ENCODE data around the gene UBQLN1.

DNA sequence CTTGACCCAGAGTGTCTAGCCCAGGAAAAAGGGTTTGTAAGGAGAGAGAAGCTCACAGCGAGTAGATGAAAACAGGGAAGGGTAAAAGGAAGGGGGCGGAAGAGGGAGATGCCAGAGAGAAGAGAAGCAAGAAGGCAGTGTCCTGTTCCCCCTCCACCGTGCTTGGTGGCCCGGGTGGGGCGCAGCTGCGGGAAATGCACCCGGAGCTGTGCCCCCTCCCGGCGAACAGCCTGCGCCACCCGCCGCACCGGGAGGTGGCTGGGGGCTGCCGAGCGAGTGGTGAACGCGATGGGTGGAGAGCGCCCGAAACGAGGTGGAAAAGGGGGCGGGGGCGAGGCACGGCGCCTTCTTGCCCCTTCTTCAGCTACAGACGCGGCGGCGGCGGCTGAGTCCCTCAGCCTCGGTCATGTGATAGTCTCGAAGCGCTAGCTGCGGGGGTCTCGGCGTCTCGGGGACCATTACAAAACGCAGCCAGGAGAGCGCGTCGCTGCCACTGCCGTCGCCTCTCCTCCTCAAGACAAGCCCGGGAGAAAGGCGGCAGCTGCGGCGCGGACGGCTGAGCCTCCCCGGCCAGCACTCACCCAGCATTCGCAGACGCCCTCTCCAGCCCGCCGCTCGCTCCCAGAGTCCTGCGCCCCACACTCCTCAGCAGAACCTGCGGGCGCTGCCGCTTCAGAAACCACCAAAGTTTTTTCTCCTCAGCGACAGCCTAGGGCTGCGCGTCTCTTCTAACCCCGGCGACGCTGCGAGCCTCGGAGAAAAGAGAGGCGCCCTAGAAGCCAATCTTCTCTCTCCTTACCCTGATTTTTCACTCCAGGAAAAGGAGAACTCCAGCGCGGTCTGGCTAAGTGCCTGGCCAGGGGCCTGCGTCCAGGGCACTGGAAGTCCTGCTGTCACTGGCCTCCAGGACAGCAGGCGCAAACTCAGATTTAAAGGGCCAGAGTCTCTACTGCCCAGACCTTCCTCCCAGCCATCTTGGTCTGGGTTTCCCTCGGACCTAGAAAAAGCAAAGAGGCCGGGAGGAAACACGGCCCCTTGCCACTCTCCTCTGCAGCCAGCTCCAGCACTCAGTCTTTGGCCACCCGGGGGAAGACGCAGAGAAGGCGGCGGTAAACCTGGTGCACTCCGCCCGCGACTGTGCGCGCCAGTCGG lies 825 bp upstream of the FOXB2 start:
- PRO-cap = no peak

DNA sequence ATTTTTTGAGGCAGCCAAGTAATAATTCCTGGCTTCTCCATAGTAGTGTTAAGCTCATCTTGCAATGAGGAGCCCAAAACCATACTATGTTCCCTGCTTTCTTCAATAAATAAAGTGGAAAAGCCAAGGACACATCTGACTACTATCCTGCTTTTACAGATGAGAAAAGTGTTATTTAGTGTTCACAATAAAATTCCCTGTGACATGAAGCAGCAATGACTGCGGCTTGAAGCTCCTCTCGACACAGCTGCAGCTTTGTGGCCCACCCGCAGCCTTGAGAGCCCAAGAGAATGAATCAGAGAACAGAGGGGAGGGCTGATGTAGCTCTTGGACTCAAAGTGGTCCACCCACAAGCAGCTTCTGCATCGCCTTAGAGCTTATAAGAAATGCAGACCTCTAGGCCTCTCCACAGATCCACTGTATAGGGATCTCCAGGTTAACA lies 181.2 kb upstream of the GNA14 start:
- PRO-cap = no peak

GRCh38 chr9:77864942-77865767 lies 166.5 kb downstream of the GNAQ start:
- PRO-cap = unidirectional peak, plus-strand start at chr9:77865647

DNA sequence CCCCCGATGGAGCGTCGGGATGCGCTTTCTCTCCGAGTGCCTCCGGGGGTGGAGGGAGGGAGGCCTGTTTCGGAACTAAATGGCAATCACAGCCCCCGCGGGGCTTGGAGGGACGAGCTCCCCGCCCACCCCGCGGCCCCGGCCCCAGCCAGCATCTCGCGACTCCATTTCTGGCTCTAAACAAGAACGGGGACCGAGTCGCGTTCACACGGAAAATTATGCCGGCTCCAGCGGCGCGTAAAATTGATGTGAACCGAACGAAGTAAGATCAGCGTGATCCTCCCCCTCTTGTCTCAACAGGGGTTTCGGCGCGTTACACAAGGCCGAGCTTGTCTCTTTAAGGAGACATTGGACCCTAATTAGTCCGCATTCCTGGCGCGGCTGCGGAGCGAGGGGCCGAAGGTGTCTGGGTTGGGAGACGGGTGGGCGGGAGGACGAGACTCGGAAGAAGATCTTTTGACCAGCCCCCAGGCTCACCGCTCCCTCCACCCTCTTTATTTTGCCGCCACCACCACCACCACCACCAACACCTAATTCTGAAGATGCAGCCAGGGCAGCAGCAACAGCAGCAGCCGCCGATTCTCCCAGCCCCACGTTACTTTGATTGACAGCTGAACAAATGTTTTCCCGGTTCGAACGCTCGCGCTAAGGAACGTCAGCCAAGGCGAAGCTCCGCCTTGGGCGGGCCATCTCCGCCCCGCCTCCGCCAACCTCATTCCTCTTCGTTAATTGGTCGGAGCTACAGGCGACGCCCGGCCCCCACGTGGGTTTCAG lies 718 bp upstream of the TLE4 start:
- PRO-cap = unidirectional peak, minus-strand start at position 597 of the sequence

GRCh38 chr9:79583909-79584580 lies 12.3 kb downstream of the TLE4 start:
- PRO-cap = no peak

DNA sequence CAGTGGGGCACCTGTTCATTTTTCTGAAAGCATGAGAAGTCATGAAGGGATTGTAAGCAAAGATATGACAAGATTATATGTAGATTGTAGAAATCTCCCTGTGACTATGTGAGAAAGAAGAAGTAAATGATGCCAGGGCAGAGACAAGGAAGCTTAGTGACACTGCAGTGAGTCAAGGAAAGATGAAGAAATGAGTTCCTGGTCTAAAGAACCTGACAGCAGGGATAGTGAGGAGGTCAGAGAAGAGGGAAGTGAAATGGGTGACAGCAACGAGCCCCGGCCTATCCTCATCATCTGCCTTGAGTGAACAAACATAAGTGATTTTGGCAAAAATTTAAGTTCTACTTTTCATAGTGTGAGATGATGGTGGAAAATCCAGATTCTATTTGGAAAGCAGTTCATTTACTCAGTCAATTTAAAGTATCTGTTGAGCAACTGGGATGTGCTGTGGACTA lies 297.0 kb downstream of the TLE4 start:
- PRO-cap = no peak

GRCh38 chr9:81535485-81535887 lies 153.9 kb downstream of the TLE1 start:
- PRO-cap = no peak

- PRO-cap = no peak
These were observed 39.9 kb upstream of the TLE1 start for GRCh38 chr9:81729124-81729705.

DNA sequence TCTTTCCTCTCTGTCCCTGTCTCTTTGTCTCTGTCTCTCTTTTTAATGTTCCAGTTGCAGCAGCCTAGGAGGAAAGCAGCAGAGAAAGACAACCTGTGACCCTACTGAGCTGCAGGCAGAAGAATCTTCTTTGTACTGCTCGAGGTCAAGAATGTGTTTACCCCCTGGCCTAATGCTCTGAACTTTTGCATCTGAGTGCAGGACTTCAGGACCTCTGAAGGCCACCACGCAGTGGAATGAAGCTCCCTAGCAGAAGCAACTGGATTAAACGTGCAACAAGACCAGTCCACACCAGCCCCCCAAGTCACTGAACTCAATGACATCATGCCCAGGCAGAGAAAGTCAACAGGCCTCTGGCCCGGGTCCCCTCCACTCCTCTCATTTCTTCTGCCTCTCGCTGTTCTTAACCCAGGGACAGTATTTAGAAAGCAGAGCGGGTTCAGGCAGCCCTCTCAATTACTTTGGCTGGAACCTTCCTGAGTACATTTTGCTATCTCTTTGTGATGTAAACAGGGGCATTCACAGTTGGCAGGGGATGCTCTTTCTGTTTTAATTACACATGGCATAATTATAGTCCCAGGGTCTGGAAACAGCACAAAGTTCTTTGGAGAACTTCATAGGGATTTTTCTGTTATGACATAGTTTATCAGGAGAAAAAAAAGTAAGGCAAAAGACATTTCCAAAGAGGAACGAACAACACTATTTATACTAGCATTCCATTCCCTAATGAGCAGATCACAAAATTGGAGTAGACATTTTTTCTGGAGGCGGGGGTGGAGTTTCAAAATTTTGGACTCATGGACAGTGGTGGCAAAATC lies 108.3 kb upstream of the SPATA31D4 start:
- PRO-cap = no peak

DNA sequence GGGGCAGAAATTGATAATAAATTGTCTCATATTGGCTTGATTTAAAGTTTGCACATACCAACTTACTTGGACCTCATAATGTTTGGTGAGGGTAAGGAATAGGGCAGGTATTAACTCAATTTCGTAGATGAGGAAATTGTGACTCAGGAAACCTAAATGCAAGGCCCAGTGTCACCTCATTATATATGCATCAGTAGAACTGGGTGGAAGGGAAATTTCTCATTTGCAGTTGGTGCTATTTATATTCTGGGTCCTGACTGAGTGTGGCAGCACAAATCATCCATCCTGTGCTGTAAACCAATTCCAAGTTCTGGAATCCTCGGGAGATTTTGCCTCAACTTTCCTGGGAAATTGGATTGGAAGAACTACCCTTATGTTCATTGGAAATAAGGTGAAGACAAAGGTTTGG lies 103.1 kb downstream of the SPATA31D1 start:
- PRO-cap = no peak

GRCh38 chr9:82604854-82605376 lies 458.0 kb downstream of the RASEF start:
- PRO-cap = no peak

GRCh38 chr9:82884024-82884490 lies 178.9 kb downstream of the RASEF start:
- PRO-cap = no peak

- PRO-cap = no peak
These were observed 55.1 kb downstream of the RASEF start for GRCh38 chr9:83007663-83008425.

DNA sequence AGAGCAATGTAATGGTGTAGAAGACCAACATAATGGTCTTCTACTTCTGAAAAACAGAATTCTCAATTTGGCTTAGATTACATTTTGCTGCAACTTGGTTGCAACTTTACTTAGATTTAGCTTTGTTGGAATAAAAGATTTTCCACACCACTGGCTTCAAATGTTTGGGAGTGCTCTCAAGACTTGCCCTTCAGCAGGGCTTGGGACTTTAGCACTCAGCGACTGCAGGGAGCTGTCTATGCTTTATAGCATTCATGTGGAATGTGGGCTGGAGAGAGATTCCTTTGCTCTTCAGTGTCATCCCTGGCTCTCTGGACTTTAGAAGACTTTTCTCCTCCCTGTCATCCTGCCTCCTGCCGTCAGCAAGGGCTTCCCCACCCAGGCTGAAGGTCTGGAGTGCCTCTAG lies 211.0 kb downstream of the FRMD3 start:
- PRO-cap = no peak

DNA sequence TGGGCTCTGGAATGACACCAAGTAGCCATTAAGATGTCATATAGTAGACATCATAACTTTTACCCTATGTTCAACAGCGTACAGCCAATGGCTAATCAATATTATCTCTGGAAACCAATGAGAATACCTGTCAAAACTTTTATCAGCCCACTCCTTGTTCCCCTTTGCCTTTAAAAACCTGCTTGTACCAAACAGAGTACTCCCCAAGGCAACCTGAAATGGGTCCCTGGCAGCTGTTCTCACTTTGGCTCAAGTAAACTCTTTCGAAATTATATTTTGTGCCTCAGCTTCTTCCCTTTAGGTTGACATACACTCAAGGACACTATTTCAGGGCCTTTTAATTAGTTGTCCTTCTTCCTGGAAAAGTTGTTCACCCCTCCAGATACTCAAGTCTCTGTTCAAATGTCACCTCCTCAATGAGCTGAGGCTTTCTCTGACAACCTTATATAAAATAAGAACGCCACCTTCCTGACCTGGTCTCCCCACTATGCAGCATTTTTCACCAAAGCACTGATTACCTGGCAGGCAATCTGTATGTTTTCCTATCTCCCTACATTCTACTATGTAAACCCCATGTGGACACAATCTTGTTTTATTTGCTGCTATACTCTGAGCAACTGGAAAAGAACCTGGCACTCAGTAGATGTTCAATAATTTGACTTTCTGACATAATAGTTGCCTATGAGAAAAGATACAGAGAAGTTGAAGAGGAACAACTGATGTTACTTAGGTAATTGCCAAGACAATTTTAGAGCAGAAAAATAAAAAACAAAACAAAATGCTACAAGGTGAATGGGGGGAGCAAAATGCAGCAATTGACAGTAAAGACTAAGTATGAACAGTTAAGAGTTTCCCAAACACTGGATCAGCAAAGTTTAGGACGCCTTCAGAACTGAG lies 35.3 kb downstream of the IDNK start:
- PRO-cap = no peak

GRCh38 chr9:83671760-83672757 lies 35.7 kb downstream of the UBQLN1 start:
- PRO-cap = no peak

DNA sequence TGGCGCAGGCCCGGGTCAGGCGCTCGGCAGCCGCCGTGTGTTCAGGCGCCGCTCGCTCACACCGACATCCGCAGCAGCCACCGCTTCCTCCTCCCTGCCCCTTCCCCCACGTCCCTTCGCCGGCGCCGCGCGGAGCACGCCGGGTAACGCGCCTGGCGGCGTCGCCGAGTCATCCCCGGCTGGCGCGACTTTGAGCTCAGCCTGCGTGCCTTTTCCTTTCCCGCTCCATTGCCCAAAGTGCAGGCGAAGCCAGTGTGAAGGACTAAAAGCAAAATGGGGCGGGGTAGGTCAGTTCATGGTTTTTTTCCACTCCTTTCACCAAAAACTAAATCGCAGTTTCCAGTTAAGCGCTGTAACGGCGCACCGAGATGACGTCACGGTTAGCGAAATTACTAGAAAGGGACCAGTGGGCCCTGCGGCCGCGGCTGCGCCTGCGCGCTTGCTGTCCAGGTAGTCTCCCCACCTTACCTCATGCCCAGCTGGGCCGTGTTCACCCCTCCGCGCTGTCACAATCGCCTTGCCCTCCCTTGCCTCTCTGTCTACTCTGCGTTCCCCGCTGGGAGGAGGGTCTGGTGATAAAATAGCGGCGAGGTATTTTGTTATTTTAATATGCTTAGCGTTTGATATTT lies at the start of gene UBQLN1:
Gene UBQLN1 (minus strand): TSS at position 96 of the 629 bp plus-strand sequence.
- PRO-cap = bidirectional peak, plus-strand start at position 442 of the sequence, minus-strand start at position 90 of the sequence

GRCh38 chr9:85740678-85741396 lies 917 bp downstream of the AGTPBP1 start:
- PRO-cap = no peak

DNA sequence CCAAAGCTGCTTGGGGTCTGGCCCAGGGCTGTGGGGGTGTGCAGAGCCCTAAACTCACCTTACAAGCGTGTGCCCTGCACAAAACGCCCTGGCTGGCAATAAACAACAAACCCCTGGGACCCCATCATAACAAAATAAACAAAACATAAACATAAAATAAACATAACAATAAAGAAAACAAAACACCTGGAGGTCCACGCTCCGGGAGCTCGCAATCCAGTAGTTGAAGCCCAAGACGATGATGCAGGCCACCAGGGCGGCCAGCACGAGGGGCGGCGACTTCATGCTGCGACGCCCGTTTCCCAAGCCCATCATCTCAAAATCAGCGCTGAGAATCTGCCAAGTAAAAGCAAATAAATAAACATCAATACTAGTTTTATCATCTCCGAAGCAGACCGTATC lies 20.4 kb downstream of the GOLM1 start:
- PRO-cap = no peak

DNA sequence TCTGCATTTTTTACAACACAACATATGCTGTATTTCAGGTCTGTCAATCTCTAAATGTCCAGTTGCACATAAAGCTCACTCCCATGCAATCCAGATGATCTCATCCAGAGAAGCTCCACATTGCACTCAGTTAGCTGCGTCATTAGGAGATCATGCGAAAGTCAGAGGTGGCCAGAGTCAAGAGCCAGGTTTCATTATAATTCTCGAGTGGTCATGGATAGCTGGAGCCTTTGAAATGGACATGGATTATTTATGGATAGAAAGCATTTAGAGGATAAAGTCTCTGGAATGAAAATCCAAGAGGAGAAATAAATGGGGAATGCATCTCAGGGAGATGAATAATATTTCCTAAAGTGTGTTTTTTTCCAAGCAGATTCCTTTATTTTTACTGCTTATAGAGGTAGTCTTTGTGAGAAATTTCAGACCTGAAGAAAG lies 232.2 kb downstream of the GAS1 start:
- PRO-cap = no peak

All from Metastatic Lung Carcinoma in the Adrenal Gland (tissue), 1 donor.